ENCODE measurements around the genes PERM1 and TAS1R3.

- CAGE, long polyA plus RNA = no peak
- RRBS = no CpG with 5 or more reads among the region's 8 CpGs
These were observed 89.8 kb upstream of the SAMD11 start for GRCh38 chr1:833835-834409.

- CAGE, long polyA plus RNA = no peak
- RRBS = no CpG with 5 or more reads among the region's 8 CpGs
These were observed 48.0 kb upstream of the SAMD11 start for GRCh38 chr1:875772-876006.

- CAGE, long polyA plus RNA = no peak
- RRBS = 8% methylated on average over 31 of the region's 64 CpGs
These were observed 13.8 kb upstream of the SAMD11 start for GRCh38 chr1:909827-910400.

- CAGE, long polyA plus RNA = no peak
- RRBS = no CpG with 5 or more reads among the region's 38 CpGs
These were observed 16.0 kb downstream of the NOC2L start for GRCh38 chr1:942783-943756.

DNA sequence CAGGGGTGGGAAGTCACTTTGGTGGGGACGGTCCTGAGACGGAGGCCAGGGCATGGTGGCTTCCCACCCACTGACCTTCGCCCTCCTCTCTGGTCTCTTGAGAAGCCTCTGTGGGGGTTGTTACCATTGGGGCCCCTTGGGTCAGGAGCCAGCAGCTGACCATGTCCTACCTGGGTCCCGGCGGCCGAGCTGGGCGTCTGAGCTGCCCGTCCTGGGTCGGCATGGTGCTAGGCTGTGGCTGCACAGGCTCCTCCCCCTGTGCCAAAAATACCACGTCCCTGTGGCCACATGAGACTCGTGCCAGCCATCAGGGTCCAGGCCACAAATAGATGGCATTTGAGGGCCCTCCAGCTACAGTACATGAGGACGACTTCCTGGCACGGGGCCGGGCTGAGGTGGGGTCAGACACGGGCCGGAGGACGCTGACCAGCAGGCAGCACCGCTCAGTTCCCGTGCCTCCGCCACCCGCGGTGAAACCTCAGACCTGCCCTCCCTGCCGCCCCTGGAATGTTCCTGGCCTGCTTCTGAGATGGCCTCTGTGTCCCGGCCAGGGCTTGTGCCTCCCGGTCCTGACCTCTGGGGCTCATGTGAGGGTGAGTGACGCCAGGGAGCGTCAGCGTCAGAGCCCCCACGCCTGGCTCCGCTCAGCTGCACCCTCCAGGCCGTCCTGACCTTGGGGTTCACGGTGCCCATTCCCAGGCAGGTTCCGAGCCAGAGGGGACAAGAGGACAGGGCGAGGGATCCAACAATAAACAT lies at the start of gene PERM1:
TSS of gene PERM1 (minus strand) at position 199 of the 756 bp plus-strand sequence.
- CAGE, long polyA plus RNA = no peak
- RRBS = no CpG with 5 or more reads among the region's 34 CpGs

DNA sequence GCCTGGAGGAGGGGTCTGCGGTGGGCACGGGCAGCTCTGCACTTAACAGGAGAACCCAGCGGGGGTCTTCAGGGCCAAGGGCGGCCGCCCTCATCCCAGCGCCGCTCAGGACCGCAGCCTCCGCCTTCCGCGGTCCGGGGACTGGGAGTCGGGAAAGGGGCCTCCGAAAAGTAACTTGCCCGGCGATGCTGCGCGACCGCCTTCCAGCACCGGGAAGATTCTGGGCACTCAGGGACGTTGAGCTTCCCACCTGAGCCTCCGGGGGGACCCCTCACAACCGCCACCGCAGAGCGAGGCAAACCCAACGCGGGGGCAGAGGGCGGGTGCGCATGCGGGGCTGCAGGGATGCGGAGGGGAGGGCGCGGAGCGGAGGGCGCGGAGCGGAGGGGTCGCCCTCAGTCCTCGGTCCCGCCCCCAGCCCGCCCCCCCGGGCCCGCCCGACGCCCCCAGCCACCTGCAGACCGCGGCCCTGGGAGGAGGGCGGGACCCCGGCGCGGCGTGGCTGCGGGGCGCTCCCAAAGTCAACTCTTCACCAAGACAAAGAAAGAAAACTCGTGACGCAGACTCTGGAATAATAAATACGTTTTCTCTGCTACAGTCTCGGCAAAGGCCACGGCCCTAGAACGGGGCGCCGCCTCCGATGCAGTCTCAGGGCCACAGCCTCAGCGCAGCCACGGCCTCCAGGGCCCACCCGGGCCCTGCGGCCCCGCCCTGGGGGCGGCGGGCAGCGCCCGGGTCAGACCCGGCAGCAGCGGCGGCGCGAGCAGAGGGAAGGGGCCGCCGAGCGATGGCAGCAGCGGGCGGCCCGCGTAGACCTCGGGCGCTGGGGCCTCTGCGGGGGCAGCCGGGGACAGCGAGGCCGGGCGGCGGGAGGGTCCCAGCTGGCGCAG lies 1.3 kb downstream of the HES4 start:
- CAGE, long polyA plus RNA = no peak
- RRBS = 3% methylated on average over 33 of the region's 93 CpGs

DNA sequence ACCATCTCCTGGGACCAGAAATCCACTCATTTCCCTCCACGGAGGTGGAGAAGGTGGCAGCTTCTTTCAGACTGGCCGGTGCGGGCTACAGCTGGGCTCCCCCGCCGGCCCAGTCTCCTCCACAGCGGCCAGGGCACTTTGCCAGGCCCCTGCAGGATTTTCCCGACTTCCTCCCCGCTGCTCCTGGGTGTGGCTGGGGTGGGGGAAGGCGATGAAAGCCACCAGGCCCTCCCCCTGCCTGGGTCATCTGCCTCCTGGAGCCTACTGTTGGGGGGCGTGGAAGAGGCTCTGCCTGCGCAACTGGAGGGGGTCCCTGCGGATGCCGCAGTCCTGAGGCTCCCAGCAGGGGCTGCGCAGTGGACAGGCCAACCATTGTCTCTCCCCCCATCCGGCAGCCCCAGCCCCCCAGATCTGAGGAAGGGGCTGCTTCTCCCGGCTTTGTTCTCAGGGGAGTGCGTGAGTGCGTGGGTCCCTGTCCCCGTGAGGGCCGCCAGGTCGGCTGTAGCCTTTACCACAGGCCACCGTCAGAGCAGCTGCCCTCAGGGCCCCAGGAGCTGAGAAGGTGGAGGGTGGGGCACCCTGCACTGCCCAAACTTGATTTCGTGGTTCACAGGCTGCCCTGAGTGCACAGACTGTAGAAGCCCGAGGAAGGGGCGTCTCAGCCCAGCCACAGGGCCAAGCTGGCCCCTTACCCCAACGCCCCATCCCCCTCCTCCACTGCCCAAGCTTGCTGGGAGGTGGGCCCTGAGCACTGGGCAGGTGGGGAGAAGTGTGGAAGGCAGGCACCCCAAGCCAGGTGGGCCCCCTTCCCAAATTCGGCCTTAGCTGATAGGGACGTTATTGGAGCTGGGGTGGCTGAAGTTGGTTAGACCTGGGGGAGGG lies 1.4 kb downstream of the AGRN start:
- CAGE, long polyA plus RNA = no peak
- RRBS = 53% methylated on average over 3 of the region's 28 CpGs

DNA sequence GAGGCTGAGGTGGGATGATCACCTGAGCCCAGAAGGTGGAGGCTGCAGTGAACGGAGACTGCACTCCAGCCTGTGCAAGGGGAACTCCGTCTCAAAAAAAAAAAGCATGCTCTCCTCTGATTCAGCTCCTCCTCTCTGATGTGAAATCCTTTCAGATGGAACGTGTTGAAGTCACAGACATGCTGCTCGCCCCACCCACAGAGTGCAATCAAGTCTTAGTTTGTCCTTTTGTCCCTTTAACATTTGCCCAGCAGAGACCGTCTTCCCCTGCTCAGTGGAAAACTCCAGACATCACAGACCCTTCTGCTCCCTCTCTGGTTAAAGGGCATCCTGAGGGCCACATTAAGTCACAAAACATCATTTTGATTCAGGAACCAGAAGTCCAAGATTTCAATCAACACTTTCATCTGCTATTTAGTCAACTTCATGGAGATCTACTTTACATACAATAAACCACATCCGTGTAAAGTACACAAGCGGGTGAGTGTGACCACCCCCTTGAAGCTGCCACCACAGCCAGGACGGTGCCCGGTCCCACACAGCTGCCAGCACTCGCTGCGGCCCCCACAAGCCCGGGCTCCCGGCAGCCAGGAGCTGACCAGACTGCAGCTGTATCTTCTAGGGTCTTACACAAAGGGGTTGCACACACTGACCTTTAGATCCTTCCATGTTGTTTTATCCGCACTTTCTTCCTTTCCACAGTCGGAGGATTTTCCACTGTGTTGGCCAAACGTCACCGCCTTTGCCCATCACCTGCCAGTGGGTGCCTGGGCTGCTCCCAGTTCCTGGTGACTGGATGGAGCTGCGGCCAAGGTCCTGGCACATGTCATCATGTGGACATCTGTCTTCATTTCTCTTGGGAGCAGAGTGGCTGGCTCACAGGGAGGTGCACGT lies 19.1 kb upstream of the RNF223 start:
- CAGE, long polyA plus RNA = no peak
- RRBS = 89% methylated on average over 4 of the region's 19 CpGs

DNA sequence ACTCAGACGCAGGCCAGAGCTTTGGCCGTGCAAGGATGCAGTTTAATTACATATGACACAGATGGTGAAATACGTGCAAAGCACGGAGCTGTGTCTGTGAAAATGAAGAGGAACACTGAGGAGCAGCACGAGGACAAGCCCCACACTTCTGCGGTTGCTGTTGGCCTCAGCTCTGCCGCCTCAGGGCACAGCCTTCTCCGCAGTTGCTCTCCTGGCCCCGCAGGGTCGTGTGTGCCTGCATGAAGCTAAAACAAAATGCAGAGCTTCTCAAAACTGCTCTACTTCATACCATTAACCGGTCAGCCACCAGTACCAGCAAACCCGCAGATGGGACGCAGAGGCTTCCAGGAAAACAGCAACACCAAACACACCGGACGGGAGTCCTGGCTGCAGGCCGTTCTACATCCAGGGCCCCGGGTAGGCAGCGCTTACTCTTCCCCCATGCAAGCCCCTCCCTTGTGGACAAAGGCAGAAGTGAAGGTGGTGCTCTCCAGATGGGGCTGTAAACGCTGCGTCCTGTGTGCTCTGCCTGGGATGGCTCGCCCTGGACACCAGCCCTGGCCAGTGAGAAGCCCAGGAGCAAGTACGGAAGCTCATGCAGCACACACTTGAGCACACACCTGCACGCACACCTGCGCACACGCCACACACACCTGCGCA lies 7.1 kb upstream of the C1orf159 start:
- CAGE, long polyA plus RNA = no peak
- RRBS = 58% methylated on average over 6 of the region's 26 CpGs

DNA sequence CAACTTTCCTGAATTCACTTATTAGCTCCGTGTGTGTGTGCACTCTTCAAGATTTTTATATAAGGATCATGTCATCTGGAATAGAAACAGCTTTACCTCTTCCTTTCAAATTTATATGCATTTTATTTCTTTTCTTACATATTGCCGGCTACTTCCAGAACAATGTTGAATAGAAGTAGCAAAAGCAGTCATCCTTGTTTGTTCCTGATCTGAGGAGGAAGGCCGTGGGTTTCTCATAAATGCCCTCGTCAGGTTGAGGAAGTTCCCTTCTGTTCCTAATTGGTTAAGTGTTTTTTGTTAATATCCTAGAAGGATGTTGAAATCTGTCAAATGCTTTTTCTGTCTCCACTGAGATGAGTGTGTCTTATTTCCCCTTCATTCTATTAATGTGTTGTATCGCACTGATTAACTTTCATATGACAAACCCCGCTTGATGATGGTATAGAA lies 15.4 kb downstream of the TTLL10 start:
- CAGE, long polyA plus RNA = no peak
- RRBS = no CpG with 5 or more reads among the region's 6 CpGs

- CAGE, long polyA plus RNA = no peak
- RRBS = 82% methylated on average over 12 of the region's 34 CpGs
These were observed 8.9 kb downstream of the TNFRSF18 start for GRCh38 chr1:1197488-1197834.

DNA sequence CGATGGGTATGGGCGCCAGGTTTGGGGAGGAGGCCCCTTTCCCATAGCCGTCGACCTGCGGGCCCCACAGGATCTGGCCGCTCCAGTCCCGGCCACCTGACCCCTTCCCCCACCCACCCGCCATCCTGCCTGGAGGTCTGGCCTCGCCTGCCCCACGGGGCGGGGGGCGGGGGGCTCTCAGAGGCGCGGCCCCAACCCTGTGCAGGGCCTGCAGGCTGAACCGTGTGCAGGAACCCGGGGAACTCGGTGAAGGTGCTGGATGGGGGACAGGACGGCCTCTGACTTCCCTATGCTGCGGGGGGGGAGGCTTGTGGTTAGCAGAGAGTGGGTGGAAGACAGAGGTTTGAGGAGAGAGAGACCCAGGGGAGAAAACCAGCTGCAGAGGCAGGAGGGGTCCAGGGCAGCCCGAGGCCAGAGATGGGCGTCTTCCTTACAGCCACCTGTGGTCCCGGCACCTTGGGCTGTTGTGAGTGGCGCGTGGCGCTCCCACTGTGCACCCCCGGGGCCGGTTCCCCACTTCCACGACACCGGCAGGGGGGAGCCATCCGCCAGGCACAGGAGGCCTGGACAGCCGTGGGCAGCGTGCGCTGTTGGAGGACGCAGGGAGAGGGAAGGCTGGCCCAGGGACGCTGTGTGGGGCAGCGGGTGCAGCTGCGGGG lies 2.5 kb upstream of the TNFRSF18 start:
- CAGE, long polyA plus RNA = no peak
- RRBS = 65% methylated on average over 5 of the region's 37 CpGs

- CAGE, long polyA plus RNA = no peak
- RRBS = 93% methylated on average over 9 of the region's 33 CpGs
These were observed 1.9 kb downstream of the B3GALT6 start for GRCh38 chr1:1233739-1234461.

- CAGE, long polyA plus RNA = no peak
- RRBS = 83% methylated on average over 10 of the region's 50 CpGs
These were observed 5.7 kb downstream of the UBE2J2 start for GRCh38 chr1:1267640-1268600.

- CAGE, long polyA plus RNA = no peak
- RRBS = 82% methylated on average over 29 of the region's 81 CpGs
These were observed 13.4 kb downstream of the SCNN1D start for GRCh38 chr1:1293454-1294197.

DNA sequence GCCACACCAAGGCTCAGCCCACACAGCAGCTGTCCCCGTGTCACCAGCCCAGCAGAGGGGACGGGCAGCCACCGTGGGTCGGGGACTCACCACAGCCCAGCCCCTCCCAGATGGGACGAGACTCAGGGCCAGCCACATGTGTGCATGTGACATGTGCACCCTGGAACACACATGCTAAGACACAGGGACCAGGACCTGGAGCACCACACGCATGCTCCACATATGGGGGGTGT lies 4.1 kb downstream of the ACAP3 start:
- CAGE, long polyA plus RNA = no peak
- RRBS = no CpG with 5 or more reads among the region's 6 CpGs

GRCh38 chr1:1304656-1305499 lies 2.9 kb downstream of the ACAP3 start:
- CAGE, long polyA plus RNA = no peak
- RRBS = 9% methylated on average over 8 of the region's 28 CpGs

DNA sequence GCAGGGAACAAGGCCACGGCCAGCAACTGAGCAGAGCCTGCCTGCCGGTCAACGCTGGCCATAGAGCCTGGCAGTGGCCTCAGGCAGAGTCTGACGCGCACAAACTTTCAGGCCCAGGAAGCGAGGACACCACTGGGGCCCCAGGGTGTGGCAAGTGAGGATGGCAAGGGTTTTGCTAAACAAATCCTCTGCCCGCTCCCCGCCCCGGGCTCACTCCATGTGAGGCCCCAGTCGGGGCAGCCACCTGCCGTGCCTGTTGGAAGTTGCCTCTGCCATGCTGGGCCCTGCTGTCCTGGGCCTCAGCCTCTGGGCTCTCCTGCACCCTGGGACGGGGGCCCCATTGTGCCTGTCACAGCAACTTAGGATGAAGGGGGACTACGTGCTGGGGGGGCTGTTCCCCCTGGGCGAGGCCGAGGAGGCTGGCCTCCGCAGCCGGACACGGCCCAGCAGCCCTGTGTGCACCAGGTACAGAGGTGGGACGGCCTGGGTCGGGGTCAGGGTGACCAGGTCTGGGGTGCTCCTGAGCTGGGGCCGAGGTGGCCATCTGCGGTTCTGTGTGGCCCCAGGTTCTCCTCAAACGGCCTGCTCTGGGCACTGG lies at the start of gene TAS1R3:
TSS of gene TAS1R3 (plus strand) at position 209 of the 598 bp plus-strand sequence.
- CAGE, long polyA plus RNA = no peak
- RRBS = no CpG with 5 or more reads among the region's 23 CpGs

- CAGE, long polyA plus RNA = no peak
- RRBS = 74% methylated on average over 5 of the region's 9 CpGs
These were observed 2.2 kb downstream of the TAS1R3 start for GRCh38 chr1:1333433-1333582.

DNA sequence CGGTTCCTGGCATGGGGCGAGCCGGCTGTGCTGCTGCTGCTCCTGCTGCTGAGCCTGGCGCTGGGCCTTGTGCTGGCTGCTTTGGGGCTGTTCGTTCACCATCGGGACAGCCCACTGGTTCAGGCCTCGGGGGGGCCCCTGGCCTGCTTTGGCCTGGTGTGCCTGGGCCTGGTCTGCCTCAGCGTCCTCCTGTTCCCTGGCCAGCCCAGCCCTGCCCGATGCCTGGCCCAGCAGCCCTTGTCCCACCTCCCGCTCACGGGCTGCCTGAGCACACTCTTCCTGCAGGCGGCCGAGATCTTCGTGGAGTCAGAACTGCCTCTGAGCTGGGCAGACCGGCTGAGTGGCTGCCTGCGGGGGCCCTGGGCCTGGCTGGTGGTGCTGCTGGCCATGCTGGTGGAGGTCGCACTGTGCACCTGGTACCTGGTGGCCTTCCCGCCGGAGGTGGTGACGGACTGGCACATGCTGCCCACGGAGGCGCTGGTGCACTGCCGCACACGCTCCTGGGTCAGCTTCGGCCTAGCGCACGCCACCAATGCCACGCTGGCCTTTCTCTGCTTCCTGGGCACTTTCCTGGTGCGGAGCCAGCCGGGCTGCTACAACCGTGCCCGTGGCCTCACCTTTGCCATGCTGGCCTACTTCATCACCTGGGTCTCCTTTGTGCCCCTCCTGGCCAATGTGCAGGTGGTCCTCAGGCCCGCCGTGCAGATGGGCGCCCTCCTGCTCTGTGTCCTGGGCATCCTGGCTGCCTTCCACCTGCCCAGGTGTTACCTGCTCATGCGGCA lies 2.7 kb downstream of the TAS1R3 start:
- CAGE, long polyA plus RNA = no peak
- RRBS = 62% methylated on average over 5 of the region's 36 CpGs

Data from osteoblast (primary cell).